NCI-H460 (cell line): ENCODE data around the genes DSG4 and DTNA.

DNA sequence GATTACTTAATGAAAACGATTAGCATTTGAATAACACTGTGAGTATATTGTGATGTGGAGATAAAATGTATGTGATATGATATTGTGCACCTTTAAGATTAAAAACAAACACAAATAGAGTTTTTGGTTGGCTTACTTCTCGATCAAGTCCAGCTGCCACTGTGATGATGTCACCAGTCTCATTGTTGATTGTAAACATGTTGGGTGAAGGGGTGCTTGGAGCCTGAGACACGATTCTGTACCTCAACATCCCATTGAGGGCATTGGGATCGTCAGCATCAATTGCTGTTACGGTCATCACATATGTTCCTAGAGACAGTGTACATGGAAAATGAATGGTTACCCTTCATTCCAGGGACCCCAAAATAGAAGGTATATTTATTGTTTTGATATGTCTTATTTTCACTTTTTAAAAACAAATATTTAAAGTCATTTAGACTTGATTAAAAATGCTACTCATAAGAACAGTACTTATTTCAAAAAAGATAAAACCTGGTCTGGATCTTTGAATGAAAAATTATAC lies 174.0 kb downstream of the CDH2 start:
RAMPAGE:
- cytosol, long total RNA: no peak
- long total RNA: no peak
- nucleus, long total RNA: no peak

DNA sequence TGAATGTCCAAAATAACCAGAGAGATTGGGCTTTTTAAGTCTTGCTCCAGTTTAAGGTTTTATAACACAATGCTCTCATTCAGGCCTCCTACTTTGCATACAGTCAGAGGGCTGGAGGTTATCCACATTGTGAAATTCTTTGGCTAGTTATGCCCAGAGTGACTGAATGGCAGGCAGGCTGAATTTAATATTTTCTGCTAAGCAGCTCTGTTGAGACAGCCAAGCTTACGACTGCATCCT lies 90.1 kb downstream of the CDH2 start:
RAMPAGE:
- cytosol, long total RNA: no peak
- long total RNA: no peak
- nucleus, long total RNA: no peak

GRCh38 chr18:31232940-31233647 lies 70.4 kb upstream of the DSC1 start:
RAMPAGE:
- cytosol, long total RNA: no peak
- long total RNA: no peak
- nucleus, long total RNA: no peak

GRCh38 chr18:31250921-31251300 lies 67.0 kb upstream of the DSG1 start:
RAMPAGE:
- cytosol, long total RNA: no peak
- long total RNA: no peak
- nucleus, long total RNA: no peak

DNA sequence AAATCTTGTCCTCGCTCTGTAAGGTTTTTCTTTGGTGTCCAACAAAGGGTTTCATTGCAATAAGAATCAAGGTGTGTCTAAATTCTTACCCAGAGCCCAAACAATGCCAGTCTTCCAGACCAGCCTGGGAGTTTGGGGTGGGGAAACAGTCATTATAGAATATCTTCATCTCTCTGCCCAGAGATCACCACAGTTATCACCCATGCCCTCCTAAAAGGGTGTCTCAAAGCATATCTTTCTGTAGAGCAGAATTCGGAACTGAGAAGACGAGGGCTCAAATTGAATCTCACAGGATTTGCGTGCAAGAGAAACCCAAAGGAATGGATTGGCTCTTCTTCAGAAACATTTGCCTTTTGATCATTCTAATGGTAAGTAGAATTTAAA lies at the start of gene DSG4:
TSS of gene DSG4 (plus strand) at position 186 of the 384 bp plus-strand sequence.
RAMPAGE:
- cytosol, long total RNA: no peak
- long total RNA: no peak
- nucleus, long total RNA: no peak

DNA sequence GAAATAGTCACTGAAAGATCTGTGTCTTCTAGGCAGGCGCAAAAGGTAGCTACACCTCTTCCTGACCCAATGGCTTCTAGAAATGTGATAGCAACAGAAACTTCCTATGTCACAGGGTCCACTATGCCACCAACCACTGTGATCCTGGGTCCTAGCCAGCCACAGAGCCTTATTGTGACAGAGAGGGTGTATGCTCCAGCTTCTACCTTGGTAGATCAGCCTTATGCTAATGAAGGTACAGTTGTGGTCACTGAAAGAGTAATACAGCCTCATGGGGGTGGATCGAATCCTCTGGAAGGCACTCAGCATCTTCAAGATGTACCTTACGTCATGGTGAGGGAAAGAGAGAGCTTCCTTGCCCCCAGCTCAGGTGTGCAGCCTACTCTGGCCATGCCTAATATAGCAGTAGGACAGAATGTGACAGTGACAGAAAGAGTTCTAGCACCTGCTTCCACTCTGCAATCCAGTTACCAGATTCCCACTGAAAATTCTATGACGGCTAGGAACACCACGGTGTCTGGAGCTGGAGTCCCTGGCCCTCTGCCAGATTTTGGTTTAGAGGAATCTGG lies 45.5 kb upstream of the TTR start:
RAMPAGE:
- cytosol, long total RNA: no peak
- long total RNA: no peak
- nucleus, long total RNA: no peak

RAMPAGE:
- cytosol, long total RNA: no peak
- long total RNA: no peak
- nucleus, long total RNA: no peak
Measured at GRCh38 chr18:31857396-31858063, 85.4 kb downstream of the TRAPPC8 start.

RAMPAGE:
- cytosol, long total RNA: no peak
- long total RNA: no peak
- nucleus, long total RNA: no peak
Measured at GRCh38 chr18:31900274-31901171, 42.4 kb downstream of the TRAPPC8 start.

DNA sequence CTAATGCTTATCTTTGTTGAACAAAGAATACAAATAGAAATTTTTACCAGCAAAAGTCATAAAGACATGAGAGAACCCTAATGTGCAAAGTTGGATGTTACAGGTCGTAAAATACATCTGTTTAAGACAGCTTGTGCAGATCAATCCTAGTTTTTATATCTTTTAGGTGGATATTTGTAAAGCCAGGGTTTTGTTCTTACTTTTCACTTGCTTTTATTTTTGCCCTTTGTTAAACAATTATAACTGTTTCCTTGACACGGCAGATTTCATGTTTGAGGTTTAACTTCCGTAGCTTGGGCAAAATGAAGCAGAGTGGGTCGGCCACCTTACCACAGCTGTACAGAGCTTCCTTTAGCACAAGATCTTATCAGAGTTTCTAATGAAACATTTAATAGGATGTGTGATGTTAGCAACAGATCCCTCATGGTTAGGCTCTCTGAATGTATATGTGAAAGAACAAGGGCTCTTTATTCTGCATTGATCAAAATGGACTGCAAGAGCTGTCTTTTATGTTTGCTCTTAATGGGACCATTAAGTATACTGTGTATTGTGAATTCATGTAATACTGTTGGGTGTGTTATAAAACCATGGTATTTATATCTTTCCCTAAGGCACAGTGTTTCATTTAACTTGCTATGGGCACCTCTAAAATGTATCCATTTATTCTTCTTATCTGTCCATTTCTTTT lies 22.3 kb downstream of the RNF125 start:
RAMPAGE:
- cytosol, long total RNA: no peak
- long total RNA: no peak
- nucleus, long total RNA: no peak

DNA sequence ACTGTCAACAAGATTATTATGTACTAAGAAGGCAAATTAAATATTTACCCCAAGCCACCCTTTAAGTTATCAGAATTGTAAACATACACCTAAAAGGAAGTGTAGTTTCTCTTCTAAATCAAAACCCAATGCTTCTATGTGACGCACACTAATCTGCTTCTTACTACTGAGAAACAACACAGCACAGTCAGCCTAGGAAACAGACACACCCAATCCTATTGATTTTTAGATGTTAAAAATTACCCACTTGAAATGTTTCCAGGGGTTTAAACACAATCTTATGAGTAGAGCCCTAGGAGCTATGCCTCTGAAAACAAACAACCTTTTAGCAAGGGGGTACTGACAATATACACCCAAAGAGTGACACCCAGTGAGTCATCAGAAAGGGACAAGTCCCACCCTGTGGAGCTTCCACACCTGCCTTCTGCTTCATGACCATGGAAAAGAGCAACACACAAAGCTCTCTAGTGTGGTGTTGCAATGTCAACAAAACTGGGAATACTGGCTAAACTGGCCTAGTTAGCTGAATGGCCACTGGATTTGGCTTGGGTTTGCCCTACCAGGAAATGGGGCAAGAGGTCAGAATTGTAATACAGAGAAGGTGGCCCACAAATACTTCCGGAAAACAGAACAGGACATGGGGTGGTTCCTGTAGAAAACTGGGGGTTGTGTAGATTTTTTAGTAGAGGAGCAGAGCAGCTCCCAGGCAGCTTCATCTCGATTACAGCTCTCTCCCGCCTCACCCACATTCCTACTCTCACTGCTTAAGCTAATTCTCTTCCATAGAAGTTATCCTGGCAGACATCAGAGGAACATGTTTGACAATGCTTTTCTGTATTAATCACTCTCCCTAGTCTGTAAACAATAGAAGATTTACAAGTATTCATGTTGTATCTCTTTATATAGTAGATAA lies 98.2 kb downstream of the GAREM1 start:
RAMPAGE:
- cytosol, long total RNA: no peak
- long total RNA: no peak
- nucleus, long total RNA: no peak

DNA sequence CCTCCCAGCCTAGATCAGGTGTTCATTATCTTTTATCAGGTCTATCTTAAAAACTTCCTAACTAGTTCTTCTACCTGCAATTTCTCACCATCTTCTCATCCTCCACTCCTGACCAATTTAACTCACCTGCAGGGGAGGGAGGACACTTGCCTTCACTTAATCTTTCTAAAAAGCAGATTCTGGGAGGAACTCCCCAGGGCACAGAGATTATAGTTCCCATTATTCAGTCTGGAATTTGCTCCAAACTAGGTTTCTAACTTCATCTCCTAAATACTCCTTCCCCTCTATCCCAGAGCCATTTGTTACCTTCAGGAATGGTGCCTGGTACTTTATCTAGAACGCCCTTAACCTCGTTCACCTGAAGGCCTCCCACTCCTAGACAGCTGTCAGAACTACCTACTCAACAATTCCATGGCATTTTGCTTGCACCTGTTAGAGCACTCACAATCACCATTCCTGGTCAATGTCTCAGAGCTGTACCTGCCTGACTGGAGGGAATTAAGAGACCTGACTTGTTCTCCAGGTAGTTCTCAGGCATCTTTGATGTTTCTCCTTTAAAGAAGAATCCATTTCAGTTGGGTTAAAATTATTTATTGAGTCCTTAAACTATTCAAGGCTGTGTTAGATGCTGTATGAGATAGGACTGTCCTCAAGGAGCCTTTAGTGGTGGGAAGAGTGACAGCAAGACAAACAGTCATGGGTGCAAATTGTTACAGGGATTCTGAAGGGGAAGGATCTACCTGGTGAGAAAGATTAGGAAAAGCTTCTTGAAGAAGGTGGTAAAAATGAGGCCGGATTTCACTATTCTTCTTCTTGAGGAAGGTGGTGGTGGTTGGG lies 88.9 kb downstream of the GAREM1 start:
RAMPAGE:
- cytosol, long total RNA: no peak
- long total RNA: no peak
- nucleus, long total RNA: no peak

DNA sequence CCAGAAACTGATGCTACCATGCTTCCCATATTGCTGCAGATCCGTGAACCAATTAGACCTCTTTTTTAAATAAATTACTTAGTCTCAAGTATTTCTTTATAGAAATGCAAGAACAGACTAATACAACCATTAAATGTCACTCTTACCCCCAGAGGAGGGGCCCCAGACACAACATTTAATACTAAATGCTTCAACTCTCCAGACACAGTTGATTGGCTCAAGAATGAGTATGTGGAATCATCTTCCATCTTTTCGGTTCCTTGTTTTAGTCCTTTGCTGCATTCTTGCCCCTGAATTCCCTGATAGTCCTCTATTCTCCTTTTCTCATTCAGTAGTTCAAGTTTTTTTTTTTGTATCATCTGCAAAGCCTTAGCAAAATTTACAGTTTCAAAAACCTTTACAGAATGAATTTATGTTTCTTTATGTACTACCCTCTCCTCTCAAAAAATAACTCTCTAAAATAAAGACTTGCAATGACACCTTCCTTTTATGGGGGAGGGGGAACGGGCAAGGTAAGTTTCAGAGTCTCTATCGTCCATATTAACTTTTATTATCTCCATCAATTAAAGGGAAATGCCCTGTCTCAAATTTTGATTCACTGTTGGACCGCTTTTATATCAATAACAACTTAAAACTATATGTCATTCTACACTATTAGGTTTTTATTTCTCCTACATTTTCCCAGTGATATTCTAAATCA lies 41.9 kb downstream of the GAREM1 start:
RAMPAGE:
- cytosol, long total RNA: no peak
- long total RNA: no peak
- nucleus, long total RNA: no peak

GRCh38 chr18:32468287-32468673 lies 2.4 kb downstream of the GAREM1 start:
RAMPAGE:
- cytosol, long total RNA: no peak
- long total RNA: no peak
- nucleus, long total RNA: no peak

GRCh38 chr18:32714421-32714692 lies 58.5 kb downstream of the KLHL14 start:
RAMPAGE:
- cytosol, long total RNA: no peak
- long total RNA: no peak
- nucleus, long total RNA: no peak

RAMPAGE:
- cytosol, long total RNA: no peak
- long total RNA: no peak
- nucleus, long total RNA: no peak
Measured at GRCh38 chr18:32772431-32772828, 393 bp downstream of the KLHL14 start.

DNA sequence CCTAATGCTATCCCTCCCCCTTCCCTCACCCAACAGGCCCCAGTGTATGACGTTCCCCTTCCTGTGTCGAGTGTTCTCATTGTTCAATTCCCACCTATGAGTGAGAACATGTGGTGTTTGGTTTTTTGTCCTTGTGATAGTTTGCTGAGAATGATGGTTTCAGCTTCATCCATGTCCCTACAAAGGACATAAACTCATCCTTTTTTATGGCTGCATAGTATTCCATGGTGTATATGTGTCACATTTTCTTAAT lies 192.2 kb downstream of the CCDC178 start:
RAMPAGE:
- cytosol, long total RNA: no peak
- long total RNA: no peak
- nucleus, long total RNA: no peak

DNA sequence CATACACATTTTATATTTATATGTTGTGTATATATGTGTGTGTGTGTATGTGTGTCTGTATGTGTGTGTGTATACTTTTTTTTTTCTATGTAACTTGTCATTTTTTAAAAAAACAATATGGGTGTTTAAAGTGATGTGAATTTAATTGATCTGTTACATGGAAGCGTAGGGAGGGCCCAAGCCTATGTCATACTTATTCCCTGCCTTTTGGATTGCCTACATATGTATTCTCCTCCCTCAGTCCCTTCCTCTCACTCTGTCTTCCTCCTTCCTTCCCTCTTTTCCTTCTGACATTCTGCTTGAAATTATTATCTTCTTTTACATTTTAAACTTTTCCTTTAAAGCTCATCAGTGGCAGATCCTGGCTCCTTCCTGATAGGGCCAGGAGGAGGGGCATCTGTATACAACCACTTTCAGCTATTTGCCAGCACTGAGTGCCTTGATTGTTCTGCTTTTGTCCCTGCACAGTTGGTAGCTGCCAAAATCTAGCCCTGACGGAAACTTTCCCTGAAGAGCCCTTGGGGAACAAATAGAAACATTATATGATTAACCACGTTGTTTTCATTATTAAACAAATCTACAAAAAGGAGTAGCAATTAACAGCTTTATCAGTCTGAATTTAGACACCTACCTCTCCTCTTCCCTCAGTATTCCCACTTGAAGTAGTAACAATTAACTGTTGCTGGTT lies 7.0 kb downstream of the ASXL3 start:
RAMPAGE:
- cytosol, long total RNA: no peak
- long total RNA: no peak
- nucleus, long total RNA: no peak

DNA sequence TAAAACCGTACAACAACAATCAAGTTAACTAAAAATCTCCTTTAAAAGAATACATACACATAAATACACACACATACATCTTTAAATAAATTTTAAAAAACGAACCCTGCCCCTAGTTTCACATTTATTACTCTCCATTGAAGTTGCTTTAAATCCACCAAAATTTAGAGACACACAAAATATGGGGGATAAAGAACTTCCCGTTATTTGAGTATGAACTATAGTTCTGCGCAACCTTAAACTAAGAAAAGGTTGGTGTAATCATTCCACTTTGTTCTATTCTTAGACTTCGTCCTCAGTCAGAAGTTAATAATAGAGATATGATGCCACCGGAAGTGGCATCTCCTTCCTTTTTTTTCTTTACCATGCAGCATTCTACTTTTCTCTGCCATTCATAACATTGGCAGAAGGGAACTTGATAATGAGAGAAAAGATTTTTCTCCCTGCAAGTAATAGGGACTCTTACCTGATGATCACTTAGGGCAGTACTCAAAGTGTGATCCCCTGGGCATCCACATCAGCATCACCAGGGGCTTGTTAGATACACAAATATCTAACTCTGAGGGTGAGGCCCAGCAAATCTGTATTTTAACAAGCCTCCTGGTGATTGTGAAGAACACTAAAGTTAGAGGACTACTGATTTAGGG lies 147.8 kb upstream of the DTNA start:
RAMPAGE:
- cytosol, long total RNA: no peak
- long total RNA: no peak
- nucleus, long total RNA: no peak

RAMPAGE:
- cytosol, long total RNA: no peak
- long total RNA: no peak
- nucleus, long total RNA: no peak
Measured at GRCh38 chr18:34710147-34710410, at the start of gene DTNA. Gene DTNA, plus strand, starts transcription at chr18:34710298.

DNA sequence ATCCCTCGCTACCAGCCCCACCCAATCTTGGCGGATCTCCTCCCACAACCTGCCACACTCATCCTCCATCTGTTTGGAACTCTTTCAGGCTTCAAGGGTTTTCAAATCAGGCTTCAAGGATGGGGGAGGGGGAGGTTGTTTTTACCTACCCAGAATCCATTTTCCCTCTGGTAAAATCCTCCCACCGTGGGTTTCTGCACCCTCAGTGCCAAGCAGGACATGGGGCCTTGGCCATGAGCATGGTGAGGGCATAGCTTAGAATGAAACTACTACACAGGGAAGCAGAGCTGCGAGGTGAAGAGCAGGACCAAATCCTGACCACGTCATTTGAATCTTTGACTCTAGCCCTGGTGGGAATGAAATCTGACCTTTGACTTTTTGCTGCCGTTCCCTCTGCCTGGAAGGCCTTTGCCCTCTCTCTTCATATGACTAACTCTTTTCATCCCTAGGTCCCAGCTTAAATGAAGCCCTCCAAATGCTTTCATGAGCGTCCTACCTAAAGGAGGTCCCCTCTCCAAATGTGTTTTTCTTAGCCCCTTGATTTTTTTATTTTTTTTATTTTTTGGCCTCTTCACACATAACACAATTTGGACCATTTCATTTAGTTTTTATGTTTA lies 112.9 kb upstream of the MAPRE2 start:
RAMPAGE:
- cytosol, long total RNA: no peak
- long total RNA: no peak
- nucleus, long total RNA: no peak